ENCODE measurements around the gene ZIC1.

DNA sequence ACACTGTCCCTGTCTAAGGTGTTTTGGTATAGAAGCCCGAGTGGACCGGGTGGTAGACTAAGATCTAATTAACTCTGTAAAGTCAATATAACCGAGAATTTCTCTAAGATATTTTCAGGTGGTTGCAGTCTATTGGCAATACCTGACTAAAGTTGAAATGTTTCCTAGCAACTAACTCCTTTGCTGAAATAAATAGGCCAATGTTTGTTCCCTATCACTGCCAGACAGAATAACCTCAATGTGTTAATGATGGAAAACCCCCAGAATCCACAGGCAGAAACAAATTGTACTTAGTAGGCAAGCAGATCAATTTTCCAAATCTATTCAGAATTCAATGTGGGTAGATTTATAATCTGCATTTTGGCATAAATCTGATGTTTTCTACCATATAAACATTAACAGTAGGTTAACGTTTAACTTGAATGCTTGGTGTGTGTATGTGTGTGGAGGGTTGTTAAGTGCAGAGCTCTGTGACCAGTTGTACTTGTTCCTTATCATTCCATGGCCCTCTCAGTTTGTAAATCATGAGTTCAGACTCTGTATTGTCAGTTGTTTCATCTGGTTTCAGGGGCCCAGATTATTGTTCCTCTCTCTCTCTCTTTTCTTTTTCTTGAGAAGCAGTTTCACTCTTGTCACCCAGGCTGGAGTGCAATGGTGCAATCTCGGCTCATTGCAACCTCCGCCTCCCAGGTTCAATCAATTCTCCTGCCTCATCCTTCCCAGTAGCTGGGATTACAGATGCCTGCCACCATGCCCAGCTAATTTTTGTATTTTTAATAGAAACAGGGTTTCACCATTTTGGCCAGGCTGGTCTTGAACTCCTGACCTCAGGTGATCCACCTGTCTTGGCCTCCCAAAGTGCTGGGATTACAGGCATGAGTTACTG is 32.9 kb downstream of the PLSCR1 start:
- PRO-cap: no peak

DNA sequence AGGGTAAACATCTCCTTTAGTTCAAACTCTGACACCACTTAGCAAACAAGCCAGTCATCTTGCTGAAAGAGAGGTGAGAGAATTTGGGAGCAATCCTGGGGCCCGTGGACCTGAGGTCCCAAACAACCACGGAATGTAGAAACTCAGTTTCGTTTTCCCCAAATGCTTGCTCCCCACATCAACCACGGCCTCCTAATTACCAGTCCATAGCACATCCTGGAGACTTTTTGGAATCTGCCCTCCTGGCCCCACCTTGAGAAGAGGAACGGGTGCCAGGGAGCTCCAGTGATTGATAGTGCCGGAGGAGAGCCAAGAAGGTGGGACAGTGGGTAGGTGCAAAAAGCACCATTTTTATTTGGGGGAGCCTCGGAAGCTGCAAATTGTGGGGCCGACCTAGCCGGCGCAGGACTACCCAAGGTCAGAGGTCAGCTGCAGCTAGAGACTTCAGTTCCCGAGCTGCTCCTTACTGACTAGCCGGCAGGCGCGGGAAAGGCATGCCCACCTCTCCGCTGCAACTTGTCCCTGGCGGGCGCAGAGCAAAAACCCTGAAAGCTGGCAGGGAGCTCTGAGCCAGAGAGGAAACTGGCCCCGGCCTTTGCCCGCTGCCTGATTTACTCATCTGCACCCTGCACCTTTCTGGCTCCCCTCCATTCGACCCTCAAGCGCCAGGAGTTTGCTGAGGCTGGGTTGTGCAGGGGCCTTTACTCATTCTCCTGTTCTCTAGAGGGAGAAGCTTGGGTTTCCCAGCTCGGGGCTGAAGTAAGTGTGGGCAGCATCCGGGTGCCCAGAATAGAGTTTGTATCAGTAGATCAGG is 1.7 kb downstream of the ZIC4 start:
- PRO-cap: no peak

DNA sequence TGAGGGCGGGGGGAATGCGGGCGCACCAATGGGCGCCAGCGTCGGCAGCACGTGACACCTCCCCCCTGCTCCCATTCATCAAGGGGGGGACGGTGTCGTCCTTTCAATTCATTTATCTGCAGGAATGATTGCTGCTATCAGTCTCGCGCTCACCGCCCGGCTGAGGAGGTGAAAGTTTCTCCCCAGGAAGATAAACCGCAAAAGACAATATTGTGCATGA is at the start of gene ZIC1:
TSS of gene ZIC1 (plus strand) at position 106 of the 220 bp plus-strand sequence.
- PRO-cap: no peak

DNA sequence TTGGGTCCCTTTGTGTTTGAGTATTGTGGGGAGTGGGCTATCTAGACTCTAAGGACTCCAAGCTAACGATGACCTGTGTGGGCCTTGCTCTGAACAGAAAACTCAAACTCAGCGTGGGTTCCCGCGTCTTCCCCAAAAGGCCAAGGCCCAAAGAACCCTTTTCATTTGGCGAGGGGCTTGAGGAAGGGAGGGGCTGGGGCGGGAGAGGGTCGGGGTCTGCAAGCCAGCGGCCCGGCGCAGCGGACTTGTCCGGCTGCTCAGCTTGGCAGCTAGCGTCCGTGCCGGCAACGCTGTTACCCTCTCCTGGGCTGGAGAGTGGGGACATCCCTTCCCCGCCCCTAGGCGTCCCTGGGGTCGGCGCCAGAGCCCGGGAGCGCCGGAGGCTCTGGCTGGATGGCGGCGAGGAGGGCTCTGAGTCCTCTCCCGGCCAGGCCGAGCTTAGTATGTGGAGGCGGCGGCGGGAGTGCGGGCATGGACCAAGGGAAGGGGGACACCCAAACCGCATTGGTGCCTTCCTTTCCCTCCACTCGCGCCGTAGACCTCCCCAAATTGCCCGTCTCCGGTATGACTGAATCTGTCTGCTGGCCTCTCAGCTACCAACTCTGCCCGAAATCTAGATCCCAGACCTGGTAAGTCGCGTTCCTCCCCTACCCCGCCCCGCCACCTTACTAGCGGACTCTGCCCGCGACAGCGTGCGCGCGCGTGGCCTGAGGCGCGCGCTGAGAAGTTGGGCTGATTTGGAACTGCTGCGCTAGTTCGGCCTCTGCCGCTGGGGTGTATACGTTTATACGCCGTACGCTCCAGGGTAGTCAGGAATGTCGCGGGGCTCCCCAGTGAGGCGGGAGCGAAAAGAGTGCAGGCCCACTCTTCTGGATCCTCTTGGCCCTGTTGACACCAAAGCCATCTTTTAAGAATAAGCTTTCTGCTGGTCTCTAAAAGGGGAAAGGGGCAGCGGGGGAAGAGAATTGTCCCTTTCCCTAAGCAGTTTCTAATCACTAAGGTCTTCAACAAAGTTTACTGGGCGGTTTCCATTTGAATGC is 12.1 kb downstream of the ZIC1 start:
- PRO-cap: no peak

DNA sequence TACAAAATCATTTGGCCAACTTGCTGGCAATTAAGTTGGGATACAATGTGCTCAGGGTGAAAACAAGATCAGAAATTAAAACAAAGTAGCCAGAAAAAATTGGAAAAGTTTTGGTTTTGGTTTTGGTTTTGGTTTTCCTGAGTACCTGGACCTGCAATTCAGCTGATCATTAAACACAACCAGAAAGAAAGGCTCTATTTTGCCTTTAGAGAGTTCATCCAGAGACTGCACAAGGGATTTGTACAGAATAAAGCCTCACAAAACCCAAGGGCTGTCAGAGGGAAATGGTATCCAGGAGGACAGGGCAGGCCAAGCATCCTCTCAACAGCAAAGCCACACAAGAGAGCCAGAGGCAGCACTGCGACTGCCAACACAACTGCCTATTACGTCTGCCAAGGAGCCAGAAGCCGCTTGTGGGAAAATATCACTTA is 618.5 kb upstream of the AGTR1 start:
- PRO-cap: no peak

- PRO-cap: no peak
Observed at GRCh38 chr3:148794336-148794676, 33.3 kb upstream of the CPB1 start.

- PRO-cap: no peak
Observed at GRCh38 chr3:149016958-149017194, 25.5 kb downstream of the GYG1 start.

GRCh38 chr3:149145612-149146601 is 16.5 kb downstream of the HPS3 start:
- PRO-cap: no peak

GRCh38 chr3:149161943-149162447 is 32.6 kb downstream of the HPS3 start:
- PRO-cap: no peak

DNA sequence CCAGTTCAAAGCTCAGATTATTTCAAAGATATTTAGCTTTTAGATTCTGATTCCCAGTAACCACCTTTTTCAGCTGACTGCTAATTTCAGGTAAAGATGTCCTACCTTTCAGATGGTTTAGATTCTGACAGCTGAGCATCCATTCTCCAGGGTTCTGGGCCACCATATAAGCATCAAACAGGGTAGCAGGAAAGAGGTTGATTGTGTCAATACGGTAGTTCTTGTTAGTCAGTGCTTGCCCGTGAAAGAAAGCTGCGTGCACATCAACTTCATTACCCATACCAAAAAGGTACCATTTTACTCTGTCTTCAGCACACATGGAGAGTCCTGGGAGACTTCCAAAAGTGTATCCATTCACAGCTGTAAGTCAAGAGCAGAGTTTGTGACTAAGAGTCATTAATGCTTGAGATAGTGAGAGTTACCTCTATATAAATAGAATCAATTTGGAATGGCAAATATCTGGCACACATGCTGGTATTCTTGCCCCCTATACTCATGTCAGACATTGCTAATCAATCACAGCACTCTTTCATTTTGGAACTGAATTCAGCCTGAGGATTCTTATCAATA is 14.3 kb downstream of the CP start:
- PRO-cap: no peak

GRCh38 chr3:149385496-149386159 is 8.2 kb upstream of the TM4SF1 start:
- PRO-cap: no peak

- PRO-cap: no peak
Observed at GRCh38 chr3:149387958-149388591, 10.6 kb upstream of the TM4SF1 start.

DNA sequence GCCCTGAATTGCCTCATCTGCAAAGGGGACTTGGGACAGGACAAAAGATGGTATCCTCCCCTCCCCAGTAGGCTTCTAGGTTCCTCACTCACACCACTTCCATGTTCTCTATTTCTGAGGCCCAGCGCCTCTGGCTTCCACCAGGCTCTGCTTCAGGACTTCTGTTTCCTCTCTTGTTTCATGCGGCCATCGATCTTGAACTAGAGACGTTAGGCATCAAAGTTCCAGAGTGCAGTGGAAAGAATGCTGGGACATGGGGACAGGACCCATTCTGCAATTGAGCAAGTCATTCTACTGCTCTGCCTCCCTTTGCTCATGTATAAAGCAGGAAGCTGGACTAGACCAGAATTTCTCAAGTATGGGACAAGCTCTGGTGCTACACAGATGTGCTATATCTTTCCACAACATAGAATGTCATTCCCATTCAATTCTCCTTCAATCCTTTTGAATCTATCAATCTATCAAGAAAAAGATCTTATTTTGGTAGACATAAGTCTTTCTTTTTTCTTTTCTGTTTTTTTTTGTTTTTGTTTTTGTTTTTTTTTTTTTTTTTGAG is 1.9 kb downstream of the TM4SF4 start:
- PRO-cap: no peak

DNA sequence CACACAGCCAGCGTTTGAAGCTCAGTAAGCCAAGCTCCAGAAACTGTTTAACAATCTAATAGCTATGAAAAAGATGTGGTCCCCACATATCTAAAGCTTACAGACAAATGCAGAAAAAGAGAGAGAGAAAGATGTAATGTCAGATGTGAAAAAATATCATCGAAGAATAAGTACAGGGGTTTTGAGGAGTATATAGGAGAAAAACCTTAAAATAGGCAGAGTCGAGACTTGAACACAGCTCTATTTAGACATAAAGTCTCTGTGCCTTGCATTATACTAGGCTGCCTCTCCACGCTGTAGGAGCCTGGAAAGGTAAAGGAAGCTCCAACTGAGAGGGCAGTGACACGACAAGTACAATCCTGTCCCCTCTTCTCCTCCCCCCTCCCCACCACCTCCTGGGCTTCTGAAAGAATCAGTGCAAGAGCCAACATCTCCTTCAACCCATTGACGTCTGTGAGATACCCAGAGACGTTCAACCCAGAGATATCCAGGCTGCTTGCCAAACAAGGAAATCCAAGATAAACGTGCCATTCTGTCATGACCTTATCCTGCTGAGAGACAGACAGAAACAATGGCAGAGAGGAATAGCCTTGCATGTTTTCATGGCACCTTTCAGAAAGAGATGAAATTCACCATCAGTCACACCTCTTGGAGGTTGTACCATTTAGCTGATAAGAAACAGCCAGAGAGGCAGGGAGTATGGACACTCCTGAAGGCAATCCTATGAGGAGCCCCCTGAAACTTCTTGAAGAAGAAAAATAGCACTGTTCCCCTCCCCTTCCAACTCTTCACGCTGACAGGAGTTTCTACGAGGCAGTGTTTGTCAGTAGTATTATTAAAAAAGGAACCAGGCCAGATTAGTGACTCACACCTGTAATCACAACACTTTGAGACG is 39.1 kb downstream of the WWTR1 start:
- PRO-cap: no peak

- PRO-cap: no peak
Observed at GRCh38 chr3:149915423-149915747, 55.3 kb downstream of the PFN2 start.

DNA sequence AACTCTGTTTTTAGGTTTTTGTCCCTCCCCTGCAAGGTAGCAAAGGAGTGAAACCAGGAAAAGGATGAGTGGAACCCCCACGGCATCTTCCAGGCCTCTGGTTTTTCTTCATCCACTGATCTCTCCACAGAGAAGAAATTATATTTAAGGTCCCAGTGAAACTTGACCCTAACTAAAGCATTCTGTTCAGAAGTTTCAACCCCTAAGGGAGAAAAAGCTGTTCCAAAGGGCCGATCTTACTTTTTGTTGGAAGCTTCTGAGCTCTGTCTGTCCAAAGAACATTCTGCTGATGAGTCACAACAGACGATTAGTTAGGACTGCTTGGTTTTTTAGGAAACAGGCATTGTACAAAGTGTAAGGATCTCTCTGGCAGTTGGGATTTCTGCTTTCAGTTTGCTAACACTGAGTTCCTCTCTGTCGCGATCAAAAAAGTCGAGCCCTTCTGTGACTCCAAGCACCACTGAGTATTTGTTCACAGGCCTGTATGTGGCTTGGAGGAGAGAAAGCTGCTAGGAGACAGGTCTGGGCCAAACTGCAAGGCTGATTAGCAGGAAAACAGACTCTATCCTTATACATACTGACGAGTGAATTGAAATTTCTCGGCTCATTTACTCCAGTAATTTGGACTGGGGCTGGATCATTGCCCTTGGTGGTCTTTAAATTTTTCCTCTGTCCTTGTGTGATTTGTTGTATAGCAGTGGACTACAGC is 91.8 kb upstream of the PFN2 start:
- PRO-cap: no peak

GRCh38 chr3:150147112-150148278 is 176.8 kb upstream of the PFN2 start:
- PRO-cap: no peak

DNA sequence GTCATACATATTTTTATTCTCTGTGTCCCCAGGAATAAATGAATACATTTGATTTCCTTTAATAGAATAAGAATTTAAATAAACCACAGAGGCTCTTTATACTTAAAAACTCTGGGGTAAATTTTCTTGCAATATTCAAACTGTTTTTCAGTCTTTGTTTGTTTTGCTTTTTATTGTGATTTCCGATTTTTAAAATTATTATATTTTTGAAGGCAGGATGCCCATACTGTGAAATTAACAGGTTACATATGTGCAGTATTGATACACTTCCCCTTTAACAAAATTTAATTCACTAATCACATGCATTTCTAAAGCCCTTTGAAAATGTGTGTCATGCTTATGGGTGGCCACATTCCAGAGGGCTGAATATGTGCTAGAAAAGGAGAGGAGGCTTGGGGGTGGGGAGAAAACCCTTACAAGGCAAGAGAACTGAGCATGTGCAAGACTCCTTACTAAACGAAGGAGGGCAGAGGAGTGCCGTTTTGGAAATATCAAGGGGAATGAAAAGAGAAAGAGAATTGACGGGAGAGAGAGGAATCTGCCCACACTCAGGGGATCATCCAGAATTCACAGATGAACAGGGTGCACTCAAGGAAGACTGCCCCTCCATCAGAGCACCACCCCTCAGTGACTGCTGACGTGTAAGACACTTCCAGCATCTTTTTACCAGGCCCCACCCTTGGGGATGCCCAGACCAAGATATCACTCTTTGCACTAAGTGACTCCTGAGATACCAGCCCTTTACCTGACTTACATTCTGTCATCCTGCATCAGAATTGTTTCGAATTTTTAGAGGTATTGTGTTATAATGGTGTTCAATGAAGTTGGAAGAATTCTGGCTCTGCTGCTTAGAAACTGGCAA is 38.0 kb upstream of the TSC22D2 start:
- PRO-cap: no peak

DNA sequence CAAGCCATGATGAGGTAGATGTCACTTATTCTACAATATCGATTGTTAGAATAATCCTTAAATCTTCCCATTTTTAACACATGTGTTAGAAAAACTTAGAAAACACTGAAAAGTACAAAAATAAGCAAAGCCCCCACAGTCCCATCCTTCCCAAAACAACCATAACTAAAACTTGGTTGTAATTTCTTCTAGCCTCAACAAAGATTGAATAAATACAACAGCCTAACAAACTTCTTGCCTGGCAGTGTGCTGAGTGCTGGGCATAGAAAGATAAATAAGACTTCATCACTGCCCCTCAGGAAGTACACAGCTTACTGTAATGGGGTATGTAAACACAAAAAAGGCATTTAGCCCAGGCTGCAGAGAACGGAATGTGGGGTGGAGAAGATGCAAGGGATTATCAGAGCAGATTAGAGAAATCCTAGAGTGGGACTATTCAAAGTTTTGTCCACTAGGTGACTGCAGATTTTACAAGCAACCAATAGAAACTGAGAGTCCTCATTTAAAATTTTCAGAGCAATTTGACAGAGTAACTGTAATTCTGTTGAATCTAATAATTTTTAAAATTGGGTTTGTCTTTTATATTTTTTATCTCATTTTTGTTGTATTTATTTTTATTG is 35.4 kb upstream of the TSC22D2 start:
- PRO-cap: no peak

DNA sequence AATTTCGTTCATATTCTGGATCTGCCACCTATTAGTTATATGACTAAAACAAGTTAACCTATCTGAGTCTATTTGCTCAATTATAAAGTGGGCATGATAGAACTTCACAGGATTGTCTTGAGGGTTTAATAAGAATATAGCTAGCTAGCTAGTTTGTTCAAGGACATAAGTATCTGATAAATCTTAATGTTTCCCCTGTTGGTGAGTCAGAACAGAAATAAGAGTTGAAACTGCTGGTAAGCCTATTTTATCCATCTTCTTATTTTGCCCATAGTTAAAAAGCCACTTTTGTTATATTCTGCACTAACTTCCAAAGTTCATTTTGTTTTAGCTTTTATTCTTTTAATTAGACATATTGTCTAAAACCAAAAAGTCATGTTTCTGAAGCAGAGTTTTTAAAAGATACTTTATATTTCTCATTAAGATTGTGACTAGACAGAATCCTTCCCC is 9.4 kb downstream of the SELENOT start:
- PRO-cap: no peak